SK-MEL-5 (cell line): ENCODE data around the genes CHMP3 and FABP1.

GRCh38 chr2:85999152-85999668 is 106.5 kb downstream of the POLR1A start:
RAMPAGE:
- cytosol, long total RNA = no peak
- long total RNA = no peak
- nucleus, long total RNA = no peak

RAMPAGE:
- cytosol, long total RNA = no peak
- long total RNA = no peak
- nucleus, long total RNA = no peak
Observed at GRCh38 chr2:86042671-86043329, 62.9 kb downstream of the POLR1A start.

GRCh38 chr2:86079858-86080364 is 25.8 kb downstream of the POLR1A start:
RAMPAGE:
- cytosol, long total RNA = no peak
- long total RNA = no peak
- nucleus, long total RNA = no peak

DNA sequence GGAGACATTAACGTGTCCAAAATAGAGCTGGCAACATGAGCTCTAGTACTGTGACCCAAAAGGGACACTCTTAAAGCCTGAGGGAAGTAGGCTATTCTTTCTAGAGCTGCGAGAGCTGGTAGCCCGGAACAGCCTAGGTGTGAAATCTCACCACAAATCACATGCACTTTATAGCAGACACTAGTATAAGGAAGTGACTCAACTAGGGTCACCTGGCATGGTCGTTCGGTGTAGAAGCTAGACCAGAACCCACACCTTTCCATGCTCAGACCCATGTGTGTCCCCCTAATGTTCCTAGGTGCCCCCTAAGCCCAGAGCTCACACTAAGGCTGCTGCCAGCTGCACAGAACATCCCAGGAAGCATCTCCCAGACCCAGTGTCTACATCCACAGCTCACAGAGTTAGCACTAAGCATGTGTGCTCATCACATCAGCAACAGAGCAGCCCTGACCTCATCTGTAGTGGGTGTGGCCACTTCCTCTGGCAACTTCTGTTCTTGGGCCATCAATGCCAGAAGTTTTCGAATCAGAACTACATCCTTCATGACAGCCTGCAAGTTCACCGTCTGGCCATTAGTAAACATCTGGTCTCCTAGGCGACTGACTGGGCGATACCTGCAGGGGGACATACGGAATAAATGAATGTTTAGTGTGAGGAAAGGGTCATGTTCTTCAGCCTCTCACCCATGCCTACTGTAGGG is 25.2 kb downstream of the POLR1A start:
RAMPAGE:
- cytosol, long total RNA = no peak
- long total RNA = no peak
- nucleus, long total RNA = no peak

GRCh38 chr2:86215301-86216338 is 16.4 kb downstream of the MRPL35 start:
RAMPAGE:
- cytosol, long total RNA = no peak
- long total RNA = no peak
- nucleus, long total RNA = no peak

GRCh38 chr2:86290802-86291000 is 46.7 kb downstream of the REEP1 start:
RAMPAGE:
- cytosol, long total RNA = no peak
- long total RNA = no peak
- nucleus, long total RNA = no peak

DNA sequence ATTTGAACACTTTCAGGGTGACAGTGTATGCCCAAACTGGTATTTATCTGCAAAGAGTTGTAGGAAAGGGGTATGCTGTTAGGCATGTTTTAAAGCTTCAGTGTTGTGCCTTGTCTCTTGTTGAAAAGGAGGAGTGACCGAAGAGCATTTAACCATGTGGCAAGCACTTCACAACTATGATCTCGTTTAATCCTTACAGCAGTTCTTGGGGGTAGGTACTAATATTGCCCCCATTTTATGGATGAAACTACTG is 2.1 kb downstream of the KDM3A start:
RAMPAGE:
- cytosol, long total RNA = no peak
- long total RNA = no peak
- nucleus, long total RNA = no peak

GRCh38 chr2:86528970-86529522 is 34.2 kb downstream of the CHMP3 start:
RAMPAGE:
- cytosol, long total RNA = no peak
- long total RNA = no peak
- nucleus, long total RNA = no peak

DNA sequence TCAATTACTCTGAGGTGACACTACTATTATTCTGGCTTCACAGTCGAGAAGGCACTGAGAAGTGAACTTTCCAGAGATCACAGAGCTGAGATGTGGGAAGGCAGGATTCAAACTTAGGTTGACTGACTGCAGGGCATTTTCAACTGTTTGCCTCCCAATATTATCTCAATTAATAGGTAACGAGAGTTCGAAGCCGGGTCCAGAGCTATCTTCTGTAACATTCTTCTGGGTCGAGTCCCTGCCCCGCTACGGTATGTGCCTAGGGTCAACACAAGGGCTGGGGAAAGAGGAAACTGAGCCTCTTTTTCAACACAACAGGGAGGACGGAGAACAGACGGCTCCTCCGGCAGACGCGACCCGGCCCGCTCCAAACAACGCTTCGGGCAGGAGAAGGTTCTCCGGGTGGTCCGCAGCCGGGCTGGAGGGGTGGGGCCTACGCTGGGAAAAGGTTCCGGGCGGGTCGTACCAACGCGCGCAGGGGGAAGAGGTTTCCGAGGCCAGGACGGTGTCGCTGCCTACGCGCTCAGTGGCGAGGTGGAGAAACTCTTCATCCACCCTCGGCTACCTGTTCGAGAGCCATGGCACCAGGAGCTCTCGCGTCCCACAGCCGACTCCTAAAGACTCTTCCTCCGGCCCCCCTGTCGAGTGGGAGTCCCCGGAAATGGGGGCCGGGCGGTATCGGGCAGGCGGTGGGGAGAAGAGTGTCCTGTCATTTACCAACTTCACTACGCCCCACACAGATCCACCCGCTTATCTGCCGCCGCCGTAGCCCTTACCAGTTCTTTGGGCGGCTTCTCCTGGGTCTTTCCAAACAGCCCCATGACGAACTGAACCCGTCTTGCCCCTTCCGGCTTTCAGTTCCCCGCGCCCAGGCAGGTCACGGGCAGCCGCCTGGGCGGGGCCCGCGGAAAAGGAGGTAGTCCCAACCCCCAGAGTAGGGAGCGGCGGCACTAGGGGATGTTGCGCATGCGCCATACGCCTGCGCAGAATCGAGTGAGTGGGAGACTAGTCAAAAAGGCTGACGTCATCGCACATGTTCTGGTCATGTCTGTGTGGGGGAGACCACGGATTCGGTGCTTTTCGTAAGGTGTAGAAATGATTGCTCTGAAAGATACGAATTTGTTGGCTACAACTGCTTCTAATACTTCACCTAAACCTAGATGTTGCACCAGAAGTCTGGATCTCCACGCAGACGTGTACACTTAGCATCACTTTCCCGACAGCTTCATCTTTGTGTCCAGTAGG is at the start of gene CHMP3:
Gene CHMP3 (minus strand): TSS at position 916 of the 1,245 bp plus-strand sequence.
RAMPAGE:
- cytosol, long total RNA = start-site peak on the minus strand centred at position 864 of the sequence, 71 bp wide, 1,433 and 1,470 reads in 2 replicates
- long total RNA = start-site peak on the minus strand centred at position 872 of the sequence, 89 bp wide, 1,190 and 727 reads in 2 replicates
- nucleus, long total RNA = start-site peak on the minus strand centred at position 864 of the sequence, 71 bp wide, 305 and 67 reads in 2 replicates

DNA sequence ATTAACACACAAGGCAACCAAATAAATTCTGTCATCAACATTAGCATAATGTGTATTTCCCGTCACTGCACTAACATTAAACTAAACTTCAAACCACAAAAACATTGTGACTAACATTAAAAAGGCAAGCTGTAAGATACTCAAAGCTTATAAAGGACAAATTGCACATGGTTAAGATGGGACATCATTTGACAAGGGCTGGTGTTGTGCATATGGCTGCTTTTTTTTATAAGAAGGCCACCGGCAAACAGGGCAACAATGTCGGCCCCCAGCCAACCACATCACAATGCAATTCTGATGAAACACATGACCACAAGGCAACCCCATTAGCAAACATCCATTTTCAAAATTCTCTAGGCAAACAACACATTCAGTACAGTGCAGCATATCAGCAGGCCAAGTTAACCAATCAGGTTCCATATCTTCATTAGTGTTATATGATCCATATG is 20.0 kb downstream of the RNF103 start:
RAMPAGE:
- cytosol, long total RNA = no peak
- long total RNA = no peak
- nucleus, long total RNA = no peak

GRCh38 chr2:86627962-86628683 is 4.5 kb upstream of the RNF103 start:
RAMPAGE:
- cytosol, long total RNA = no peak
- long total RNA = no peak
- nucleus, long total RNA = no peak

DNA sequence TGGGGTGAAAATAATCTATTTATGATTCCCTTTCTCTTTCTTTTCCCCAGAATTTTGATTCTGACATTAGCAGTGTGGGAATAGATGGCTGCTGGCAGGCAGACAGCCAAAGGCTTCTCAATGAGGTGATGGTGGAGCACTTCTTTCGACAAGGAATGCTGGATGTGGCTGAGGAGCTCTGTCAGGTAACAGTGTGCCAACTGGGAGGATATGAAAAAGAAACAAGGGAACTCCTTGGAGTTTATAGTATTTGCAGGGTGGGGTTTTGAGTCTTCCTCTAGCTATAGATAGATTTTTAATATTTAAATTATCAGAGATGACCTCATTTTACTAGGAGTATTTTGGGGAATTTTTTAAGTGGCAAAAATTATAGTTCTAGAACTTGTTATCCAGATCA is 31.8 kb downstream of the RMND5A start:
RAMPAGE:
- cytosol, long total RNA = no peak
- long total RNA = no peak
- nucleus, long total RNA = no peak

RAMPAGE:
- cytosol, long total RNA = no peak
- long total RNA = no peak
- nucleus, long total RNA = no peak
Observed at GRCh38 chr2:87517854-87518518, 229.9 kb upstream of the PLGLB2 start.

RAMPAGE:
- cytosol, long total RNA = no peak
- long total RNA = no peak
- nucleus, long total RNA = no peak
Observed at GRCh38 chr2:87594833-87595391, 153.0 kb upstream of the PLGLB2 start.

DNA sequence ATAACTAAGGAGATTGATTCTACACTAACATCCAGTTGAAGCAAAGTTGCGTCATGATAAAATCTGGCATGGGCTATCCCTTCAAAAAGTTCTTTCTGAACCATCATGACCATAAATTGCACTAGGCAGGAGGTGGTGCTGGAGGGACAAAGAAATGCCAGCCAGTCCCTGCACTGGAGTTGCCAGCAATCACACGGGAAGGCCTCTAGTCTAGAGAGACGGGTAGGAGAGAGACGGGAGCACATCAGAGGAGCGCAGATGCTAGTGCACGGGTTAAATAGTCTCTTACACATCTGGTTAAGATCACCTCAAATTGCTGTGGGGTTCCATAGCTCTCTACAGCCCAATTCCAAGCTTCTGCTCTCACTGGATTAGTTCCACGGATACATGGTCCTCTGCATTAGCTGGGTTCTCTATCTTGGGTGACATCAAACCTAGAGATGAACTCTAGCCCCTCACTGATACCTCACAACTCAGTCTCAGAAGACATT is 111.1 kb upstream of the PLGLB2 start:
RAMPAGE:
- cytosol, long total RNA = no peak
- long total RNA = no peak
- nucleus, long total RNA = no peak

DNA sequence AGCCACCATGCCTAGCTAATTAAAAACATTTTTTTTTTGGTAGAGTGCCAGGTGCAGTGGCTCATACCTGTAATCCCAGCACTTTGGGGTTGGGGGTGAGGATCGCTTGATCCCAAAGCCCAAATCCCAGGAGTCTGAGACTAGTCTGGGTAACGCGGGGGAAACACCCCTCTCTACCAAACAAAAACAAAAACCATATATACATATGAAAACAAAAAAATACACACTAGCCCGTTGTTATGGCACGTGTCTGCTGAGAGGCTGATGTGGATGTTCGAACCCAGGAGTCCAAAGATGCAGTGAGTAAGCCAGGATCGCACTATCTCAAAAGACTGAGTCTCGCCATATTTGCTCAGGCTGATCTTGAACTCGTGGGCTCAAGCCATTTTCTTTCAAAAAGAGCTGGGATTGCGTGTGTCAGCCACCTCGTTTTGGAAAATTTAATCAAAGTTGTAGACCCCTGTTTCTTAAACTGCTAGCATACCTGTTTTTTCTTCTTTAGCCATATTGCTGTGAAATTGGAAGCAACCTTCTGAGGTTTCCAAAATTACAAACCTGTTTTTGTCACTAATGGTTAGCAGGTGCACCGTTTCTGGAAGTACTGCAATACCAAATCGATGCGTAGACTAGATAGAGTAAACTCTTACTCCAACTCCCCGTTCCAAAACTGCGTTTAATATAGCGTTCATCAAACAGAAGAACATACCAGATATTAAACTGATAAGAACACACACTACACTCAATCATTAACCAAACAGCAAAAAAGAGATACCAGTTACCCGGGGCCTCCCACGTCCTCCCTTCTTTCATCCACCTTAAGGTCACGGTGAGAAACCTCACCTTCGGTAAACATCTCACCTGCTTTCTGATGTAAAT is 39.6 kb downstream of the KRCC1 start:
RAMPAGE:
- cytosol, long total RNA = no peak
- long total RNA = no peak
- nucleus, long total RNA = no peak

DNA sequence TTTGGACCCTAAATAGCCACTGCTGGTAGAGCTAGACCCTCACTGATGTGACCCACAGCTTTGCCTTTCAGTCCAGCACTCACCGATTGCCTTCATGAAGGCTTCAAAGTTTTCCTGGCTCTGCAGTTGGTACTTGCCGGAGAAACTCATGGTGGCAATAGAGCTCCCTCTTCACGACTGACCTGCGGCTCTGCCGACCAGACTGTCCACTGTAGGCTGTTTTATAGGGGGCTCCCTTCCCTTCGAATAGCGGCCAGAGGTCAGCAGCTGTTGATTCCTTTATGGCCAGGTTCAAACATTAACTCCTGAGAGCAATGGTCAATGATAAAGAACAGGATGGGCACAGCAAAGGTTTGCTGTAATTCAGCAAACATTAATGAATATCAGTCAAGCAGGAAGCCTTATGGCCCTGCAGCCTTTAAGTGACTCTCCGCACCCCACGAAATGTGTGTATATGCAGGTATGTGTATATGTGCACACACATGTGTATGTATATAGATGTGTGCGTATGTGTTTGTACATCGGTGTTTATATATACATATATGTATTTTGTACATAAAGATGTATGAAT is at the start of gene FABP1:
Gene FABP1 (minus strand): TSS at position 195 of the 571 bp plus-strand sequence.
RAMPAGE:
- cytosol, long total RNA = no peak
- long total RNA = no peak
- nucleus, long total RNA = no peak

RAMPAGE:
- cytosol, long total RNA = no peak
- long total RNA = no peak
- nucleus, long total RNA = no peak
Observed at GRCh38 chr2:88503827-88504168, 20.7 kb upstream of the TEX37 start.

DNA sequence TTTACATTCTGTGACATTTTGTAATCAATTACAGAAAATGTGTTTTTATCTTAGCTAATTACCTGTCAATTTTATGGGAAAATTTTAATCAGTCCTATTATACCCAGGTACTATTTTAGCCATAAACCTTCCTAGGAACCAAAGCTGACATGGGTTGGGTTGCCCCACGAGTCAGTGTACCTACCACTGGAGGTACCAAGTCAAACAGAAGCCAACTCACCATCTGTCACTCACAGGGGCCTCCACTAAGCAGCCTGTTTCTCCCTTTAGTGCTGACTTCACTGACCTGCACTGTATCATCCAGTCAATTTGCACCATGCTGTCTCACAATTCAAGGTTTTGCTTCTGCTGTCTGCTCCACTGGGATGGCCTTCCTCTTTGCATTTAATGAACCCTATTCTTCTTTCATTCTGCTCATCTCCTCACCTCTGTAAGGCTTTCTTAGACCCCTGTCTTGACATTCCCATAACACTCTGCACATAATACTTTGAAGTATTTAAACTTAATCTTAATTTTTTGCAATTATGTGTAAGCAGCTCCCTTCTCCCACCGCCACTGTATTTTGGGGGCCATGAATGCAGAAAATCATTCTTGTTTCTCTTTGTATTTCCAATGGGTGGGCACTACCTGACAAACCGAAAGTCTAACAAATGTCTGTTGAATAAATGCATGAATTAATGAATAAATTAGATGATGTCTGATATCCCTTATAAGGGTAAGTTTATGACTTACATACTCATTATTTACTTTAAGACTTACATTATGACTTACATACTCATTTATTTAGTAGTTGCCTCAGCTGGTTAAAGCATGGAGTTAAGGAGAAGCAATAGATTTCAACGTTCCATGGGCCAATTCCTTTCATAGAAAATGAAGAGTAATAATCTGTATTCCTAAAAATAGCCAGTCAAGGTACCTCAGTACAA is 47.0 kb downstream of the EIF2AK3 start:
RAMPAGE:
- cytosol, long total RNA = no peak
- long total RNA = no peak
- nucleus, long total RNA = no peak

DNA sequence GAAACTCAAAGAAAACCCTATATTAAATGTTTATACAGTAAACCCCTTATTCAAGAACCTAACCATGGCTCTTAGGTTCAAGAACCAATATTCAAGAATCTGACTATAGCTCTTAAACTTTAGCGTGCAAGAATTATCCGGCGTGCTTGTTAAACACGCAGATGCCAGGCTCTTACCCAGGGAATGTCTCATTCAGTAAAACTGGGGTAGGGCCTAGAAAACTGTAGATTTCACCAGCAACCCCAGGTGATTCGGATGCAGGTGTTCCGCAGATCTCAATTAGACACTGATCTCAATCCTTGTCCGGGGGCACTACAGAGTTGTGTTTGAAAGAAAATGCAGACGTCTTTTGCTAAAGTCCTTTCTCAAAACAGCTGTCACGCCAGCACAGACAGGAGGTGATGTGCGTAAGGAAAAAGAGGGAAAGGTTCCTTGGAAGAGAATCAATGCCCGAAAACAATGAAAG is 1.0 kb downstream of the EIF2AK3 start:
RAMPAGE:
- cytosol, long total RNA = no peak
- long total RNA = no peak
- nucleus, long total RNA = no peak